SJSA1 (cell line): ENCODE results near the gene CBX4.

GRCh38 chr17:78734640-78735189, 47.4 kb downstream of the CYTH1 start:
- RAMPAGE, long total RNA = no peak

DNA sequence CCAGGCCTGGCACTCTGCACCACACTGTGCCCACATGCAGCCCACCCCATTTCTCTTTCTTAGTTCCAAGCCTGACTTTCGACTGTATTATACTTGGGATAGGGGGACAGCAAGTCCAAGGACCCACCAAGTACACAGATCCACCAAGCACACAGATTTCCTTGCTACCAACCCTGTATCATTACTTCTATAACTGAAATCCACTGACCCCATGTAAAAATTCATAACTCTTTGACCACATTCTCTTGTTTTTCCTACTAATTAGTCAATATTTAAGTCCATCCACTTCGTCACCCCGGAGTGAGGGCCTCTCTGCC, 4.9 kb downstream of the USP36 start:
- RAMPAGE, long total RNA = no peak

DNA sequence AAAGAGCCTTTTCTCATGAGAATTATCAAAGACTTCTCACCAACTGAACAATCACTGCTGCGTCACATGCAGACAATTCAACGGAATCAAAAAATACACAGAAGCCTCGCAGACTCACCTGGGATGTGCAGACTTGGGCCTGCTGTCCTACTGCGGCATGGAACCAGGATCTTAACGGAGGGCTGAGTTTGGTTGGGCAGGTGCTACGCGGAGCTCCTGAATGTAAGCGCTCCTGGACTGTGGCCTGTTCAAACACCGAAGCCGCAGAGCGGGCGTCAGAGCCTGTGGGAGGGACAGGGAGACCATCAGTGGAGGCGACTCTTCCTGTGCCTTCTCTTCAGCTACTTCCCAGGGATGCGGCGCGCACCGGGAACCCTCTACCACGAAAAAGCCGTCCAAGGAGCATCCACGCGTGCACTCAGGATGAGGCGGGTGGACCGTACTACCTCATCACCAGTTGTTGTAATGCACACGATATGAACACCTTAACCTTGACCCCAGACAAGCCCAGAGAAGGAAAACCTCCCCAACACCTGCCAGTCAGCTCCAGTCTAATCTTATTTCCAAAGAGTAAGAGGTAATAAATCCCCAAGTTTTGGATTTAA, 2.0 kb downstream of the USP36 start:
- RAMPAGE, long total RNA = no peak

GRCh38 chr17:78876866-78877465, 26.0 kb downstream of the CEP295NL start:
- RAMPAGE, long total RNA = no peak

DNA sequence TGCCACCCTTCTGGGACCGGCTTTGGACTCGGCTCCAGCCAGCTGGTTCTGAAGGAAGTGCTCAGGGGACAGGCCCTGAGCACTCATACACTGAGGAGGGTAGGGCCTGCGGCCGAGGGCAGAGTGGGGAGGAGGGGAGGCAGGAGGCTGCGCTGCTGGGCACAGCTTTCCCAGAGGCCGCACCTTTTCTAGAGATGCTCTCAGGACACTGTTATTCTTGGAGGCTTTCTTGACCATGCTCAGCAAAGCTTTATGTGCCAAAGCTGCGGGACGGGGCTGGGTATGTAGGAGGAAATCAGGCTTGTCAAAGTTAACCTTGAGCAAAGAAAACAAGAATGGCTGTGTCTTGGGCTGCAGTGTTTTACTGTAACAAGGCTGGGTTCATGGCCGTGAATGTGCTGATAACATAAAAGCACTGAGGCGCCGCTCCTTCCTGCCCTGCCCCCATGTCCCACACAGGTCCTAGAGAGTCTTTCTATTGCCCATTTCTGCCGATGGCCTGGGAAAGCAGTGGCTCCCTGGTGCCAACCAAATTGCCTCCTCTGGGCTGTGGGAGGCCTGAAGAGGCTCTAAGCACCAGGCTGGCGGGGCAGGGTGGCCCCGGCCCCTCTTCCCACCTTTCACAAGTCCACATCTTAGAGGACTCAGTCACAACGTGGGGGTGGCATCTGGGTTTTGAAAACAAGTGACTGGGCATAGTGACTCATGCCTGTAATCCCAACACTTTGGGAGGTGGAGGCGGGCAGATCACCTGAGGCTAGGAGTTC, 22.3 kb upstream of the TIMP2 start:
- RAMPAGE, long total RNA = no peak

DNA sequence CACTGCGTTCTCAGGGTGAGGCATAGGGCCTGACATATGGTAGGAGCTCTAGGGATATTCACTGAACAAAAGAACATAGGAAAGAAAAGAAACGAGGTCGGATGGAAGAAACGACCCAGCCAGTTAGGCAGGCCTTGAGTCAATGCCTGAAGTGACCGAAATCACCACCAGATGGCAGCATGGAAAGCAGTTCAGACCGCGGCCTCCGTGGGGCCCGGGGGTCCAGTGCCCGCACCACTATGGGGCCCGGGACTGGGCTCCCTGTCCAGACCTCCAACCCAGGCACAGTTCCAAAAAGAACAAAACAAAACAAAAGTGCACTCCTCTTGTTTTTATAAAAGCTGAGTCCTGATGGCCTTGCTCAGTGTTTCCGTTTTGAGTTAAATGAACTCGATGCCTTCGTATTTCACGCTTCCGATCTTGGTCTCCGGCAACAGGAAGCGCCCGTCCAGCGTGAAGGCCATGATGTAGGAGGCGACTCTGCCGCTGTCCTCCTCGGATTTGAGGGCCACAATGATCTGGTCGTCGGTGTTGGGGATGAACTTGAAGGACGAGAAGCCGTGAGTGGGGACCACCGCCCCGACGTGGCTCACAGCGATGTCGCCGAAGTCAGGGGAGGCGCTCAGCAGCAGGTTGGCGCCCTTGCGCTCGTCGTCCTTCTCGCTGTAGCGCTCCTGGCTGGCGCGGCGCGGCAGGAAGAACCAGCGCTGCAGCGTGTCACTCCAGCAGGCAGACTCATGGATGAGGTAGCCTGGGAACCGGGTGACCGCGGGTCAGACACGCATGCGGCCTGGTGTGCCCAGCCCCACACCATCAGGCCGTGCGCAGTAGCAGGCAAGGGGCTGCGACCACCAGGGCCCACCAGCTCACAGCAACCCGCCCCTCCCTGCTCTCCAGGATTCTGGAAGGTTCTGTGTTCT, 13.7 kb upstream of the LGALS3BP start:
- RAMPAGE, long total RNA = no peak

GRCh38 chr17:78996483-78997386, 12.8 kb downstream of the CANT1 start:
- RAMPAGE, long total RNA = no peak

- RAMPAGE, long total RNA = no peak
Measured at GRCh38 chr17:79027257-79028376, 3.6 kb downstream of the C1QTNF1 start.

- RAMPAGE, long total RNA = no peak
Measured at GRCh38 chr17:79087867-79088800, 13.5 kb downstream of the ENGASE start.

DNA sequence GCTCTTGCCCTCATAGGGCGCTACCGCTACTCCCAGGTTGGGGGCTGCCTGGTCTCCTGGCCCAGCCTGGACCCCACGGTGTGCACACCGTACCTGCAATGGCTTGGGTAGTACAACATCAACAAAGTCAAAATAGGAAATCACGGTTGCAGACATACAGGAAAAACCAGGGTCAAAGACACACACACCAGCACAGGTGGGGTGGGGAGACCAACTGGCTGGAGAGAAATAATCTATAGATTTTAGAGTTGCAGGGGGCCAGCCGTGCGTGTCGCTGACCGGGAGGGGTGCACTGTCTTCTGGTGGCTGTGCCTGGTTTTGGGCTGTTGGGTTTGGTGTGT, 17.6 kb downstream of the ENGASE start:
- RAMPAGE, long total RNA = no peak

- RAMPAGE, long total RNA = no peak
Measured at GRCh38 chr17:79372766-79373172, 238.1 kb downstream of the RBFOX3 start.

DNA sequence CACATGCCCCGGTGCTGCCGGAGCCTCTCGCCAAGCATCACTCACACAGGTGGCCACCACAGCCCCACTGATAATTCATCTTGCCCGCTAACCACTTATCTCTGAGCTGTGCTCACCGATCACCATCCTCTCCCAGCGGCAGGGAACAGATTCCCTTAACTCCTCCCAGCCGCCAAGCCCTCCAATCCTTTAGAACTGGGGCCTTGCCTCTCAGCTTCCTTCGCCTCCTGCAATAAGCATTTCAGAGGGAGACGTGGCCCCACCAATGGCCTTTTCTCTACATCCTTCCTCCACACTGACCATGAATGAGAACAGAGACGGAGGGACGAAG, 222.1 kb downstream of the RBFOX3 start:
- RAMPAGE, long total RNA = no peak

DNA sequence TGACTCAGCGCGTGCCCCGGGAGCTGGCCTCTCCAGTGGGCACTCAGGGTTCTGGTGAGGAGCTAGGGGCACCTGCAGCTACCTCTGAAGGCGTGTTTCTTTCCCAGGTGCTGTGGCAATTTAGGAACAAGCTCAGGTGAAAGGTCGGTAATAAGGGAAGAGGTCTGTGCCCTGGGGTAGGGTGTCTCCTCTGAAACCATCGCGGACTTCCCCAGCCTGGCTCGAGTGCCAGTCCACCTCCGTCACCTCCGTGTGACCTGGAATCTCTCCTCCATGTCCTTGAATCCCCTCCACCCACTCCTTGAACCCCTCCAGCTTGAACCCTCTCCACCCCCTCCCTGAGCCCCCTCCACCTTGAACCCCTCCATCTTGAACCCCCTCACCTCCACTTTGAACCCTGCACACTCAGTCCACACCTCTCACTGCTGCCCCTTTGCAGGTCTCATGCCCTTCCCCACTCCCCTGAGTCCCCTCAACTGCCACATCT, 51.6 kb upstream of the ENPP7 start:
- RAMPAGE, long total RNA = no peak

DNA sequence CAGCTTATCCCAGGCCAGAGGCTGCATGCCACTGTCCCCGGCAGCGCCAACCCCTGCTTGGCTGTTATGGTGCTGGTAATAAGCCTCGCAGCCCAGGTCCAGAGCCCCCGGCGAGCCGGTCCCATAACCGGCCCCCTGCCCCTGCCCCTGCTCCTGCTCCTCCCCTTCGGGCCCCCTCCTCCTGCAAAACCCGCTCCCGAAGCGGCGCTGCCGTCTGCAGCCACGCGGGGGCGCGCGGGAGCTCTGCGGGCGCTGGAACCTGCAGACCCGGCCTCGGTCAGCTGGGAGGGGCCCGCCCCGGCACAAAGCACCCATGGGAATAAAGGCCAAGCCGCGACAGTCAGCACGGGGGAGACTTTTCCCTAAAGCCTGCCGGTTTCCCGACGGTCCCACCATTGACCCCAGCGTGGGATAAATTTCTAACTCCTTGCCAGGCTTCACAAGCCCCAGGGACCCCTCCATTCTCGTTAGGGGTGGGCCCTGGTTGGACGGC, 11.2 kb downstream of the ENPP7 start:
- RAMPAGE, long total RNA = no peak

- RAMPAGE, long total RNA = no peak
Measured at GRCh38 chr17:79776947-79777152, 1.1 kb upstream of the CBX2 start.

GRCh38 chr17:79786326-79787055, 8.5 kb downstream of the CBX2 start:
- RAMPAGE, long total RNA = no peak

DNA sequence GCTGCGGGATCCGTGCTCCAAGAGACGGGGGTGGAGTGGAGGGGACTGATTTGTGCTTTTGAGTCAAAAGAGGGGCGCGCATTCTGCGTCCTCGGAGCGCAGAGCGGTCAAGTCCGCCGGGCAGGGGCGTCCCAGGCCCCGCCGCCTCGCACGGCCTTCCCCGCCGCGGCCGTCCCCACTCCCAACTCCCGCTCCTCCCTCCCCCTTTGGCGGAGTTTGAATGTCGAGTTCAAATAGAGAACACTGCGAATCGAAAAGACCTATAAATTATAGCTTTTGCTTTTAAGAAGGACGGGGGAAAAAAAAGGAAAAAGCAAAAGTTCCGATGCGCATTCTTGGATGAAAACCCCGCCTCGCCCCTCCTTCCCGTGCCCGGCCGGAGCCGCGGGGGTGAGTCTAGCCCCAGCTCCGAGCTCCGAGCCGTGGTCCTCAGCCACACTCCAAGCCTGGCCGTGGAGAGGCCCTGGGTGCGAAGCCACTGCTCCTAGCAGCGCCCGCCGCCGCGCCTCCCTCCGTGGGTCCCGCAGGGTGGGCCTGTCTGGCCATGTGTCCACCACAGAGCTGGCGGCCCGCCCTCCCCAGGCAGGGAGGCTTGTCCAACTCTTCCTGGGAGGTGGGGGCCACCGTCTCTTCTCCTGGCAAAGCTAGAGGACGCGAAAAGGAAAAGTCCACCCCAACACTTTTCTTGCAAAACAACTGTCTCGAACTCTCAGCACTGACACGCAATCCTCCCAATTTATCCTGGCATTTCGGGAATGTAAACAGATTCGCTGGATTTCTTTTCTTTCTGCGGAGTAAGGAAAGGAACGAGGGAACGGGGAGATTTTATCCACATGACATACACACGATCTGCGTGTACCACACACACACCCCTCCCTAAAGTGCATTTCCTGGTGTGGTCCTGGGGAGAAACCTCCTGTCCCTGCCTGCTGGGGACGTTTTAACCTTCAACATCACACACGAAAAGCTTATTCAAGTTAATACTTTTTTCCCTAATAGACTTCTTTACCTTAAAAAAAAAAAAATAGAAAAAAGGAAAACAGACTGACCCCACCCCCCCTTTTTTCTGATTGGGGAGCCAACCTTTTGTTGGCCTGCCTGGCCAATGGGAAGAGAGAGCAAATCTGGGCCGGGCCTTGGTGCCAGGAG, 3.5 kb downstream of the CBX8 start:
- RAMPAGE, long total RNA = no peak

DNA sequence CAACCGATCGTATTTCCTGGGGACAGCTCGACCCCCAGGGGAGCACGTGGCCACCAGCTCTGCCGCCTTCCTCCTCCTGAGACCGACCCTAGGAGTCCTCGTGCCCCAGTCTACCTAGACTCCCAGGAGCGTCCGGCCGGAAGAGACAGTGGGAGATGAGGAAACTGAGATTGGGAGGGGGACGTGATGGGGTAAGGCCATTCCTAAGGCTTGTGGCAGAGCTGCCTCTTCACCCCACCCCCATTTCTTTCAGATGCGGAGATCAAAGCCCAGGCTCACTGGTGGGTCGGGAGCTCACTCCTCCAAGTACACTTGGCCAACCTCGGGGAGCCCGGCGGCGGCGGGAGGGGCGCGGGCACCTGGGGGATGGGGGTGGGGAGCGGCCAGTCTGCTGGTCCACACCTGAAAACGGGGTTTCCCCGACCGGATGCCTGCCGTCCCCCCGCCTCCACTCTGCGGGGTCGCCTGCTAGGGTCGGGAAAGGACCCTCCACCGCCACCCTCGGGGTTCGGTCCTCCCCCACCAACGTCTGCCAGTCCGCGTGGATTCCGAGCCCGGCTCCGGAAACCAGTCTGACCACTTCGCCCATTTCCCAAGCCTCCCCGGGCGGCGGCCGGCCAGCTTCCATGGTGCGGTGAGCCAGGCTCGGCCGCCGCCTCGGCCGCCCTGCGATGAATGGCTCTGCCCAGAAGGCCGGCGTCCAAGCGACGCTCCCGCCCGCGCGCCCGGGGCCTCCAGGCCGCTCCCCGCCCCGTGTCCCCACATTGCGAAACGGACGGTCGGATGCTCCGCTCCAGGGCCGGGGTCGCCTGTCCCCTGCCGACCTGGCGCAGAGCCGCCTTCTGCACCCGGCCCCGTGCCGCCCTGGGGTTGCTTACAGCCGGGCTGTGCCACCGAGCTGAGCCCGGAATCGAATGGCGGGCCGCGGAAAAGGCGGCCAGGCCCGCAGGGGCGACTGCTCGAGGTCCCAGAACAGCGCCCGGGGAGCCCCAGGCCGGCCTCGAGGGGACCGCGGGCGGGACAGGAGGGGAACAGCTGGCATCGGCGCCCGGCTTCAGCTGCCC, 18.0 kb upstream of the CBX8 start:
- RAMPAGE, long total RNA = no peak

GRCh38 chr17:79833830-79834370, 5.3 kb downstream of the CBX4 start:
- RAMPAGE, long total RNA = no peak

- RAMPAGE, long total RNA = no peak
Measured at GRCh38 chr17:79839366-79839514, at the start of gene CBX4. CBX4 (minus strand) TSS chr17:79839440.